Tongue (tissue), 2 donors: Measurements from ENCODE around the genes TULP1, ARMC12 and BRPF3.

DNA sequence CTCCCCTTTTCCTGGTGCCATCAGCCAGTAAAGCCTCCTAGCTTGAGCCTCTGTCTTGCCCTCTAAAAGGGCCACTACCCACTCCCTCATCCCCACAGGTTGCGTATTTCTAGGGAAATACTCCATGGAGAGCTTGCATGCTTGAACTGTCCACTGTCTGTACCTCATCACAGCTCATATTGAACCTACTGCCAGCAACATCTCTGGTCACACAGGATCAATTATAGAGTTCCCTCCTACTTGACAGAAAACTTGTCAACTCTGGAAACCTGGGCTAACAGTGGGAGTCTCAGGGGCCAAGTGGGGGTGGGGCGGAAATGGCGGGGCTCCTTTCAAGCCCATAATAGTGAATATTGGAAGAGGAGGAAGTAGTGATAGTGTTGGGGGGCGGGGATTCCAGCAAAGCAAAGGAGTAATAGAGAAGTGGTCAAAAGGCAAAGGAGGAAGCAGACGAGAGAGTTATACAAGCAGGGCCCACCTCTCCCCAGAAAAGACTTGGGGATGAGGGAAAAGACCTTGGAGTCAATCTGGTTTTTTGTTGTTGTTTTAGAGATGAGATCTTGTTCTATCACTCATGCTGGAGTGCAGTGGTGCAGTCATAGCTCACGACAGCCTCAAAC is 2.0 kb downstream of the DEF6 start:
- RAMPAGE, long total RNA, result no peak

- RAMPAGE, long total RNA, result no peak
Observed at GRCh38 chr6:35319200-35319818, 21.7 kb downstream of the DEF6 start.

GRCh38 chr6:35362667-35364003 is 20.8 kb downstream of the PPARD start:
- RAMPAGE, long total RNA, result no peak

DNA sequence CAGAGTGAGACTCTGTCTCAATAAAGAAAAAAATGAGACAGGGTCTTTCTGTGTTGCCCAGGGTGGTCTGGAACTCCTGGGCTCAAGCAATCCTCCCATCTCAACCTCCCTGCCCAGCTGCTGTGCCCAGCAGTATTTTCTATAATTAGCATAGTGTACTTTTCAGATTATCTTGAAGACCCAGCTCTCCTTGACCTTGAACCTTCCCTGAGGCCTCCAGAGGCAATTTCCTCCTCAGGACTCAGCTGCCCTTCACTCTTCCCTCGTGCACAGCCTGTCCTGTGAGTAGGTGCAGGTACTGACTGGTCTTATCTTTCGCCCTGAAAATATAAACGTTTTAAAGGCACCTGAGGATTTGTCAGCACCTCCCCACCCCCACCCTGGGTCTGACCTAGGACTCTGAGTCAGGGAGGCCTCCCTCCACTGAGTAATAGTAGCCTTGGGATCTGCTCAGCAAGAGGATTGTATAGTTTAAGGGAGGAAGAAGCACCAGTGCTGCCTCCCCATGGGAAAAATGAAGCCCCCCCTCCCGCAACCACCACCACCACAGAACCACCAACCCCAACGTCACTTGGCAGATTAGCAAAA is 54.5 kb downstream of the PPARD start:
- RAMPAGE, long total RNA, result no peak

- RAMPAGE, long total RNA, result no peak
Observed at GRCh38 chr6:35427349-35427862, 24.7 kb upstream of the FANCE start.

DNA sequence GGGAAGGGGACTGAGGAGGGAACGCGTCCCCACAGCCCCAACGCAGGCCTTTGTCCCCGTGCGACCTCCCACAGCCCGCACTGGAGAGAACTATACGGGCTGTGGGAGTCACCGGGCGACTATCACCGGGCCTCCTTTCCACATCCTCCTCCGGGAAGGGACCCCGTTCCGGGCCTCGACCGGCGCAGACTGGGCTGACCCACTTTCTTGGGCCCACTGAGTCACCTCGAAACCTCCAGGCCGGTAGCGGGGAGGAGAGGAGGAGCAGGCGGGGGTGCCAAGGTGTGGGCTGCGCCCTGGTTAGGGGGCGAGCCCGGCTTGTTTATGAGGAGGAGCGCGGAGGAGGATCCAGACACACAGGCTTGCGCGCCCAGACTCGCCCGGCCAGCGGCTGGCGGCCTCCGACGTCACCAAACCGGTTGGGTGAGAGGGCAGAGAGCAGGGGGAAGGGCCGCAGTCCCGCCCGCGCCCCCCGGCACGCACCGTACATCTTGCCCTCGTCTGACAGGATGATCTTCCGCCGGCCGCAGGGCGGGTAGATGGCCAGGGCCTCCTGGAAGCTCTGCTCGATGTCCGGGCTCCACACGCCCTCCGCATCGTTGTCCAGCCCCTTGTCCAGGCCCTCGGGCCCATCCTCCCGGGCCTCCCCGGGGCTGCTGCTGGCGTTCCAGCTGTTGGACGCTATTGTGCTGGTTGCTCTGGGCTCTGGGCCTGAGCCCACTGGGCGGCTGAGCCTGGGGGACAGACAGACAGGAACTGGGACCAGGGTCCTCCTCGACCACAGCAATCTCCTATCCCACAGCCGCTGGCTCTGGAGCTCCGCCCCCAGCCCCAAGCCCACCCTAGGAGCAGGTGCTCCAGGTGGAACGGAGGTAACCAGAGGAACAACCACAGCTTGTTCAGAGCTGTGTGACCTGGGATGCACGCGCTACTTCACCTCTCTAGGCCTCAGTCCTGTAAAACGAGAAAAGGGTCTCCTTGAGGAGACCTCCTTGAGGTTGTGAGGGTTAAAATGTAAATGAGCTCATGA is 10.6 kb downstream of the TEAD3 start:
- RAMPAGE, long total RNA, result no peak

GRCh38 chr6:35489944-35490914 is 6.7 kb downstream of the TEAD3 start:
- RAMPAGE, long total RNA, result no peak

DNA sequence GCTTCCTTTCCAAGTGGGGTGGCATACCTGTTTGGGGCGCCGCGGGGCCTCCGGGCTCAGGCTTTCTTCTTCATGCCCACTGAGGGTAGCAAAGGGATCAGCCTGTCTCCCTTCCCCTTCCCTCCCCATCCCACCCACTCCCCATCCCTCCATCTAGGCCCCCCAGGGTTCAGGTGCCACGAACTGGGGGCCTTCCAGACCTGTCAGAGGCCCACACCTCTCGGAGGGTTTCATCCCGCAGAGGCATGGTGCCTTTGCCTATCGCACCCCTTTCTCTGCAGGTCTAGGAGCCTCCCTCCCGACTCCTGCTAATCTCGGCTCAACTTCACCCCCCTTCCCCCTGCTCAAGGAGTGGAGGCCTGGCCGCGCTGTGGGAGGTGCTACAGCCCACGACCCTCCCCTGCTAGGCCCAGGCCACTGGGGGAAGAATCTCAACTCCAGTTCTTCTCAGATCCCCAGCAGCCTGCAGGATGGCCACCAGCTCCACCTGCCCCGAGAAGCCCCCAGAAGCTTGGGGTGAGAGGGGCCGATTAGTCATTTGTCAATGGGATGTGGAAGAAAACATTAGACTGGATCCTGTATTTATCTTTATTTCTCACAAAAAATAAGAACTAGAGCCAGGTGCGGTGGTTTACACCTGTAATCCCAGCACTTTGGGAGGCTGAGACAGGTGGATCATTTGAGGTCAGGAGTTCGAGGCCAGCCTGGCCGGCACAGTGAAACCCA is at the start of gene TULP1:
TULP1 (minus strand) TSS at position 285 of the 726 bp plus-strand sequence.
- RAMPAGE, long total RNA, result no peak

DNA sequence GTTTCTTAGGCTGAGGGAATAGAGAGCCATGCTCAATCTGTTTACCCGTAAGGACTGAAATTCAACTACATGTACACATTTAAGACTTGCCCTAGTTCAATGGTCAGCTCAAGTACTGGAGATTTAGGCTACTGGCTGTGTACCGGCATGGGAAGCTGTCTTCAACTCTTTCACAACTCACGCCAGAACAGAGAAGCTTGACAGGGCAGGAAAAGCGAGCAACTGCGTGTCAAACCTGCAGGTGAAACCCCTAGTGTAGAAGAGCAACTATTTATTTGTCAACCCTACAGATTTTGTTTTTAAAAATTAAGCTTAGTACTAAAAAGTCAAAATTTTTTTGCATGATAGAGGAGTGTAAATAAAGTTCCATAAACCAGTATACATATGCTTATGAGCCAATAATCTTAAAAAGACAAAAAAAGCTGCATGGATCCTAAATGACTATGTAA is 61.7 kb upstream of the TULP1 start:
- RAMPAGE, long total RNA, result no peak

DNA sequence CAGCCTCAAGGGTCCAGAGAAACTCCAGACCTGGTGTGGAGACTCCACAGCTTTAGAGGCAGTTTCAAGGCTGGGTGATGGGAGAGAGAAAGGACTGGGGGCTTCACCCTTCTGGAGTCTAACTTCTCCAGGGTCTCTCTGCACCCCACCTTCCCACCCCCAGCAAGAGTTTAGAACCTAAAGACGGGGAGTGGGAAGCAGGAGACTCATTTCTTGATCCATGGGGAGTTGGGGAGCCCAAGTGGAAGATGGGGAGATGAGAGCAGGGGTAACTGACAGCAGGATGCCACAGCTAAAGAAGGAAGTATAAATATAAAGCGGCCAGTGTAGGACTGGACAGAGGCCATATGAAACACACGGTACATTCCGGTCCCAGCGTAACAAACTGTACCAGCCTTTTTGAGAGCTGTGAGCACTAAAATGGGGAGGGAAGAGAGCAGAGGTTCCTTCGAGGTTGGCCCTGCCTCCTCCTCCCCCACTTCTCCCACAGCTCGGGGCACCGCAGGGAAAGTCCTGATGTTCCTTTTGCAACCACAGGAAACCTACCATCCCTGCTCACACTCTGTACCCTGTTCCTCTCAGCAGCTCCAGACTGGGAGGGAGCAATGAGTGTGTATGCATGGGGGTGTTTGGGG is 11.3 kb upstream of the ARMC12 start:
- RAMPAGE, long total RNA, result no peak

DNA sequence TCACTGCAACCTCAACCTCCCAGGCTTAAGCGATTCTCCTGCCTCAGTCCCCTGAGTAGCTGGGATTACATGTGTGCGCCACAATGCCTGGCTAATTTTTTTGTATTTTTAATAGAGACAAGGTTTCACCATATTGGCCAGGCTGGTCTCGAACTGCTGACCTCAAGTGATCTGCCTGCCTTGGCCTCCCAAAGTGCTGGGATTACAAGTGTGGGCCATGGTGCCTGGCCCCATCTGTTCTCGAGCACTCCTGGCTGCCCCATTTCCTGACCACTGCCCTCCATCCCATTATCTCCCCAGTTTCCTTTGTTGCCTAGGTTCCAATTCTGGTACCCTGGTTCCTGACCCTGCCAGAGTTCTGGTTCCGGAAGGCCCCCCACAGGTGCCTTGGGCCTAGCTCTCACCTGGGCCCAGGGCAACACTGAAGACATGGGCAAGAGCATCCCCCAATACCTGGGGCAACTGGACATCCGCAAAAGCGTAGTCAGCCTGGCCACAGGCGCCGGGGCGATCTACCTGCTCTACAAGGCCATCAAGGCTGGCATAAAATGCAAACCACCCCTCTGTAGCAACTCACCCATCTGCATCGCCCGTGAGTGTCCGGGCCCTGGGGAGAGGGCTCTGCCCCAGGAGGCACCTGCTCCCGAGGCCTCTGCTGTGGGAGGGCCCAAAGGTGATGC is at the start of gene ARMC12:
ARMC12 (plus strand) TSS at position 353 of the 680 bp plus-strand sequence.
- RAMPAGE, long total RNA, result no peak

DNA sequence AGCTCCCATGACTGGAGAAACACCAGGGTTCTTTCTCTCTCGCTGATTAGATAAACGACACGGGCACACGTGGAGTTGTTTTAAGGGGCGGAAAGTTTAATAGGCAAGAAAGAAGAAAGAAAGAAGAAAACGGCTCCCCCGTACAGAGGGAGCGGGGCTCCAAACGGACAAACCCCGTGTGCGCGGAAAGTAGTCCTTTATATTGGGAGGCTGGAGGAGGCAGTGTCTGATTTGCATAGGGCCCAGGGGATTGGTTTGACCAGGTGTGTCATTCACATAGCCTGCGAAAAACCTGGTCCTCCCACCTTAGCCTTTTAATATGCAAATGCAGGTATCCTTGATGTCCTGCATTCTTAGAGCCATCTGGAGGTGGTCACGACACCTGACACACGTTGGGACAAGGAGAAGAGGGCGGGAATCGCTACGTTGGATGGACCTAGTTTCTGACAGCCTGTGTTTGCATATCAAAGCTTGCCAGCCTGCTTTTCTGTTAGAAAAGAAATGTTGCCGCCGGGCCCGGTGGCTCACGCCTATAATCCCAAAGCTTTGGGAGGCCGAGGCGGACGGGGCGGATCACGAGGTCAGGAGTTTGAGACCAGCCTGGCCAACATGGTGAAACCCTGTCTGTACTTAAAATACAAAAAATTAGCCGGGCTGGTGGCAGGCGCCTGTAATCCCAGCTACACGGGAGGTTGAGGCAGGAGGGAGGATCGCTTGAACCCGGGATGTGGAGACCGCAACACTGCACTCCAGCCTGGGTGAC is 11.9 kb upstream of the CLPSL2 start:
- RAMPAGE, long total RNA, result no peak

GRCh38 chr6:35869089-35870152 is 51.5 kb downstream of the SRPK1 start:
- RAMPAGE, long total RNA, result no peak

DNA sequence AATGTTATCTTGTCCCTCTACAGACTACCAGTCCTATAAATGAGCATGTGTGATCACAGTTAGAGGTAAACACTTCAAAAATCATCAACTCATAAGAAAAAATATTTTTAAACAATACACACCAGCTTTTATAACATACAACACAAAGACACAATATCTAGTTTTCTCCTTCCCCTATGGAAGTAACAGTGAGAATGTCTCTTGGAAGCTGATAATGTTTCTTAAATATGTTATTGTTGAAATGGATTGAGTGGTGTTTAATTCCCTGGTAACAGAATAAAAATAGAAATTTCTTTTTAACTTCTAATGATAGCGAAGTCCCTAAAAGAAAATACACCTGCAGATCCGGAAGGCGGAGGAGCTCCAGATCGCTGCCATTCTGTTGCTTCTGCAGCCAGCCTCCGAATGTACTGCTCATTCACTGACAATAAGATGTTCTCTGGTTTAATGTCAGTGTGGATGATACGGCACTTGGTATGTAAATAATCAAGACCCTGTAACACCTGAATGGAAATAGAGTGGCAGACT is 48.6 kb downstream of the SRPK1 start:
- RAMPAGE, long total RNA, result no peak

- RAMPAGE, long total RNA, result no peak
Observed at GRCh38 chr6:35922066-35922751, 1.3 kb upstream of the SRPK1 start.

DNA sequence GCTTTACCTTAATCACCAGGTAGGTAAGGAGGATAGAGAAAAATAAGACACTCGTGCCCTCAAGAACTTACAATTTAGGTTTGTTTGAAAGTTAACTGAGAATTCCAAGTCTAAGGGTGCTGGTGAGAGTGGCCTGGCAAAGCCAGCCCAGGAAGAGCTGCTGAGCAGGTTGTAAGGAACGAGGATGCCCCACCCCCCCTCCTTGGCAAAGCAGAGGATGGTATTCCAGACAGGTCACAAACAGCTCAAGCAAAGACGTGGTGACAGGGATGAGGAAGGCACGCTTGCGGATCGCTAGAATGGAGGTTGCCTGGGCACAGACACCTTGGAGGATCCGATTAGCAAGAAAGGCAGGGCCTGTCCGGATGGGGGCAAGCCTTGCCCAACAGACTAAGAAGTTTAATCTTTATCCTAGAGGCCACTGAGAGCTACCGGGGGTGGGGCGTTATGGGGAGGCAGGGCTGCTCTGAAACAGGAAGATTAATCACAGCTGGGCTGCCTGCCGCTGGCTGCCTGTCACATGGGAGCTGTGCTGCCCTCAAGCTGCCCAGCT is 9.4 kb upstream of the MAPK13 start:
- RAMPAGE, long total RNA, result no peak

GRCh38 chr6:36195790-36196853 is at the start of gene BRPF3:
Gene BRPF3, plus strand, starts transcription at chr6:36196744.
- RAMPAGE, long total RNA, result no peak

DNA sequence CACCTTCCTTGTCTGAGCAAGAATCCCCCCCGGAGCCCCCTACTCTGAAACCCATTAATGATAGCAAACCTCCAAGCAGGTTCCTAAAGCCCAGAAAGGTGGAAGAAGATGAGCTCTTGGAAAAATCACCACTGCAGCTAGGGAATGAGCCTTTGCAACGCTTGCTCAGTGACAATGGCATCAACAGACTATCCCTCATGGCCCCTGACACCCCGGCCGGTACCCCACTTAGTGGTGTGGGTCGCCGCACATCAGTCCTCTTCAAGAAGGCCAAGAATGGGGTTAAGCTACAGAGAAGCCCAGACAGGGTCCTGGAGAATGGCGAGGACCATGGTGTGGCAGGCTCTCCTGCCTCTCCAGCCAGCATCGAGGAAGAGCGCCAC is 17.4 kb downstream of the BRPF3 start:
- RAMPAGE, long total RNA, result no peak

- RAMPAGE, long total RNA, result no peak
Observed at GRCh38 chr6:36222907-36223417, 26.4 kb downstream of the BRPF3 start.

- RAMPAGE, long total RNA, result no peak
Observed at GRCh38 chr6:36358210-36359191, 21.8 kb upstream of the BNIP5 start.